Frontal cortex (tissue), 2 donors: ENCODE data around the gene ZNF143.

- RAMPAGE, long total RNA: no peak
Measured at GRCh38 chr11:8263224-8263571, 480 bp downstream of the LMO1 start.

DNA sequence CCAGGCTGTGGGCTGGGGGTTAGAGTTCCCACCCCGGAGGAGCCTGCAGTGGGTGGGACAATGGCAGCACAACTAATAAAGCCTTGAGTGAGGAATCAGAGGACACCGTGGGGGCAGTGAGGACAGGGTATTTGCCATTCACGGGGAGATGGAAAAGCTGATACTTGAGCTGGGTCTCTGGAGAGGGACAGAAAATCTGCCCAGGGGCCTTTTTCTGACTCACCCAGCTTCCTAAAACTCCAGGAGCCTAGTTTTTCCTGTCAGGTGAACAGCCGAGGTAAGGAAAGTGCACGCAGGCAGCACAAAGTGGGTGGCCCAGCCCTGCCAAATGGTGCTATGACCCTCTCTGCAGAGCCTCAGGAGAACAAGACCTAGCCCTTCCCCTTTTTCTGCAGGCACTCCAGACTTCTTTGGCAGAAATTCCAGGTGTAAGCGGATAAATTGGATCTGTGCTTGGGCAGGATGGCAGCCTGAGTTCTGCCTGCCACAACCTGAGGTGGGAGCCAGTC, 72.7 kb upstream of the LMO1 start:
- RAMPAGE, long total RNA: no peak

GRCh38 chr11:8603699-8603975, 9.6 kb upstream of the STK33 start:
- RAMPAGE, long total RNA: no peak

GRCh38 chr11:8697674-8698213, 15.2 kb downstream of the RPL27A start:
- RAMPAGE, long total RNA: no peak

GRCh38 chr11:8715346-8716055, 32.9 kb downstream of the RPL27A start:
- RAMPAGE, long total RNA: no peak

GRCh38 chr11:8788350-8789182, 21.9 kb downstream of the DENND2B start:
- RAMPAGE, long total RNA: no peak

DNA sequence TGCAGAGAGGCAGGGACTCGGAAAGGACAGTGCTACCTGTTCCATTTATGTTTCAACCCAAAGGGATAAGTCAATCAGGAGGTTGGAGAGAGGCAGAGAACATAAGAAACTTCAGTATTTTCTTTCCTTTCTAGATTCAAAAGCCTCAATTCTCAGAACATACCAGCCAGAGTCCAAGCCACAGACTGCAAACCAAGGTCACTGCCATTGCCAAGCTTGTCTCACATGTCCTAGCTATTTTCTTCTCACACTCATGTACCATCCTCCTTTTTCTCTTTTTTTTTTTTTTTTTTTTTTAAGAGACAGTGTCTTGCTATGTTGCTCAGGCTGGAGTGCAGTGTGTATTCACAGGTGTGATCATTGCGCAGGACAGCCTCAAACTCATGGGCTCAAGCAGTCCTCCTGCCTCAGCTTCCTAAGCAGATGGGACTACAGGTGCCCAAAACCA, 11.2 kb downstream of the DENND2B start:
- RAMPAGE, long total RNA: no peak

DNA sequence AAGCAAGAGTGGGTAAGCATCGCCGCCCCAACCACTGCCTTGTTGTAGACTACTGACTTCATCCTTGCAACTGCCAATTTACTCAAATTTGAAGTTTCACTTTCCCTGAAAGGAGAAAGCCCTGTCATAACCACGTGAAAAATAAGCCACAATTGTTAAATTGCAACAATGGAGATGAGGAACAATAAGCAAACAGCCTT, 30.6 kb downstream of the SCUBE2 start:
- RAMPAGE, long total RNA: no peak

DNA sequence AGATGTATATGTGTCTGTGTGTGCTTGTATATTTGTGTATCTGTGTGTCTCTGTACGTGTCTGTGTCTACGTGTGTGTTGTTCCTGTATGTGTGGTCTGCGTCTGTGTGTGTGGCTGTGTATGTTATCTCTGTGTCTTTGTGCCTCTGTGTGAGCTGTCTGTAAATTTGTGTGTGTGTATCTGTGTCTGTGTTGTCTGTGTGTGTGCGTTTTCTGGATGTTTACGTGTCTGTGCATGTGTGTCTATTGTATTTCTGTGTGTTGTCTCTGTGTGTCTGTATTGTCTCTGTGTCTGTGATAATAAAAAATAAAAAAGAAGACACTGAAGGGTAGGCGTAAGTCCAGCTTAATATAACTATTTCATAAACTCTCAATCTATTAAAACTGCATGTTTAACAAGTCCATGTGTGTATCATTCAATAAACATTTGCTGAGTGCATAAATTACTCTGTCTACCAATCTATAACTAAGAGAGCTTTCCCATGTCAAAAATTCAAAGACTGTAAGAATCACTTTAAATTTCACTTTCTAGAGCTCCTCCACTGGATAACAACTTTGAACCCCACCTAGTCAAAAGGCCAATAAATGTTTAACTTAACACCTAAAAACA, 79.4 kb downstream of the DENND5A start:
- RAMPAGE, long total RNA: no peak

- RAMPAGE, long total RNA: no peak
Measured at GRCh38 chr11:9219112-9219675, 46.0 kb downstream of the DENND5A start.

DNA sequence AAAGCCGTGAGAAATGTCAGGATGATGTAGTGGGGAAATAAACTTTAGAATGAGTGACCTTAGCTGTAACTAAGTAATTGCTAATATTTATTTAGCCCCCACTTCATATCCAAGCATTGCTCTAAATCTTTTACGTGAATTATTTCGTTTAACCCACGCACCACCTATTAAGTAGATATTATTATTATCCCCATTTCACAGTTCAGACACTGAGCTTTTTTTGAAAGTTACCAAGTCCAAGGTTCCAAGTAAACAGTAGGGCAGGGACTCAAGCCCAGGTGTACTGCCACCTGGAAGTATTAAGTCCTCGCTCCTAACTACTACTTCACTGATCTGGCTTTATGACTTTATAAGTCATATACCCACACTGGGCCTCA, 812 bp downstream of the TMEM41B start:
- RAMPAGE, long total RNA: no peak

DNA sequence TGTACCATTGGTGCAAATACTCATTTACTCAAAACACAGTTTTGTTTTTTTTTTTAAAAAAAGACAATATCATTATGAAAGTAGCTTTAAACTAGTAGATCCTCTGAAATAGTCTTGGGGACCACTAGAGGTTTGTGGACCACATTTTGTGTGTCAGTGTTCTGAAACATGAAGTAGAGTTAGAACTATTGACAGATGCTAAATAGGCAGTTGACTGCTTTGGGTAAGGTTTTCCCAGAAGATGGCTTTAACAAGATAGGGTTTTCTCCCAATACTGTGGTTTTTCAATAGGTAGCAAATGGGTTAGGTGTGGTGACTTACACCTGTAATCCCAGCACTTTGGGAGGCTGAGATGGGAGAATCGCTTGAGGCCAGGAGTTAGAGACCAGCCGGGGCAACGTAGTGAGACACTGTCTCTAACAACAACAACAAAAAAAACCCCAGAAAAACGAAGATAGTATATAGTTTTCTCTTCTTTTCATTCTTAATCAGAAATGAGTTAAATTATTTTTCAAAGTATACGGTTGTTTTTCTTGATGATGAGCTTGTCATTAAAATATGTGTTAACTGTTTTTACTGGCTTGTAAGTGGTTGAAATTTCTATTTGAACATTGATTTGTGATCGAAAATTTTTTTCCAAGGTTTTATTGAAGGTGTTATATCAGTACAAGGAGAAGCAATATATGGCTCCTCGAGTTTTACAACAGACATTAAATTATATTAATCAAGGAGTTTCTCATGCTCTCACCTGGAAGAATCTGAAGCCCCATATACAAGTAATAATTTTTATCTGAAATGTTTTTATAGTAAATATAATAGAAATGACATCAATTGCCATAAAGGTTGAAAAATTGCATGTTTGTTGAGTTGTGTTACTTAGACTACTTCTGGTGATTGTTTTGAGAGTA, 38.2 kb downstream of the IPO7 start:
- RAMPAGE, long total RNA: no peak

GRCh38 chr11:9451595-9451898, 9.3 kb upstream of the ZNF143 start:
- RAMPAGE, long total RNA: no peak

- RAMPAGE, long total RNA: no peak
Measured at GRCh38 chr11:9460866-9461689, at the start of gene ZNF143. Gene ZNF143 (plus strand): TSS chr11:9461012.

DNA sequence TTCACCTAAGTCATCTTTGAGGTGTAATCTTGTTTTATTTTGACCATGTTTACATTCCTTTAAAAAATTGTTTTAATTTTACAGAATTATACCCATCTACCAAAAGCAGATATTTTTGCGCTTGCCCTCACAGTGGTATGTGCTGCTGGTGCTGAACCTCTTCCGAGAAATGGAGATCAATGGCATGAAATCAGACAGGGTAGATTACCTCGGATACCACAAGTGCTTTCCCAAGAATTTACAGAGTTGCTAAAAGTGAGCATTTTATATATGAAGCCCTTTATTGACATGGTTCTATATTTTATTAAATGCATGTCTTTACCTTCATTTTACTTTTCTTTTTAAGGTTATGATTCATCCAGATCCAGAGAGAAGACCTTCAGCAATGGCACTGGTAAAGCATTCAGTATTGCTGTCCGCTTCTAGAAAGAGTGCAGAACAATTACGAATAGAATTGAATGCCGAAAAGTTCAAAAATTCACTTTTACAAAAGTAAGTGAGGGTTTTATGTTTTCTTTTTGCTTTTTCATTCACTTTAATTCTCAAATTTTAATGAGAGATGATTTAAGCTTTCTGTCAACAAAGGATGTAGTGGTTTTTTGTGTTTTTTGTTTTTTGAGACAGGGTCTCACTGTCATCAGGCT, 13.0 kb downstream of the WEE1 start:
- RAMPAGE, long total RNA: no peak

- RAMPAGE, long total RNA: no peak
Measured at GRCh38 chr11:9613841-9614701, 40.6 kb downstream of the WEE1 start.

DNA sequence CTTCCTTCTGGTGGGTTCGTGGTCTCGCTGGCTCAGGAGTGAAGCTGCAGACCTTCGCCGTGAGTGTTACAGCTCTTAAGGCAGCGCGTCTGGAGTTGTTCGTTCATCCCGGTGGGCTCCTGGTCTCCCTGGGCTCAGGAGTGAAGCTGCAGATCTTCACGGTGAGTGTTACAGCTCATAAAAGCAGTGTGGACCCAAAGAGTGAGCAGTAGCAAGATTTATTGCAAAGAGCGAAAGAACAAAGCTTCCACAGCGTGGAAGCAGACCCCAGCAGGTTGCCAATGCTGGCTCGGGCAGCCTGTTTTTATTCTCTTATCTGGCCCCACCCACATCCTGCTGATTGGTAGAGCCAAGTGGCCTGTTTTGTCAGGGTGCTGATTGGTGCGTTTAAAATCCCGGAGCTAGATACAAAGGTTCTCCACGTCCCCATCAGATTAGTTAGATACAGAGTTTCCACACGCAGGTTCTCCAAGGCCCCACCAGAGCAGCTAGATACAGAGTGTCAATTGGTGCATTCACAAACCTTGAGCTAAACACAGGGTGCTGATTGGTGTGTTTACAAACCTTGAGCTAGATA, 41.6 kb upstream of the SWAP70 start:
- RAMPAGE, long total RNA: no peak

- RAMPAGE, long total RNA: no peak
Measured at GRCh38 chr11:9711224-9711932, 47.5 kb downstream of the SWAP70 start.

DNA sequence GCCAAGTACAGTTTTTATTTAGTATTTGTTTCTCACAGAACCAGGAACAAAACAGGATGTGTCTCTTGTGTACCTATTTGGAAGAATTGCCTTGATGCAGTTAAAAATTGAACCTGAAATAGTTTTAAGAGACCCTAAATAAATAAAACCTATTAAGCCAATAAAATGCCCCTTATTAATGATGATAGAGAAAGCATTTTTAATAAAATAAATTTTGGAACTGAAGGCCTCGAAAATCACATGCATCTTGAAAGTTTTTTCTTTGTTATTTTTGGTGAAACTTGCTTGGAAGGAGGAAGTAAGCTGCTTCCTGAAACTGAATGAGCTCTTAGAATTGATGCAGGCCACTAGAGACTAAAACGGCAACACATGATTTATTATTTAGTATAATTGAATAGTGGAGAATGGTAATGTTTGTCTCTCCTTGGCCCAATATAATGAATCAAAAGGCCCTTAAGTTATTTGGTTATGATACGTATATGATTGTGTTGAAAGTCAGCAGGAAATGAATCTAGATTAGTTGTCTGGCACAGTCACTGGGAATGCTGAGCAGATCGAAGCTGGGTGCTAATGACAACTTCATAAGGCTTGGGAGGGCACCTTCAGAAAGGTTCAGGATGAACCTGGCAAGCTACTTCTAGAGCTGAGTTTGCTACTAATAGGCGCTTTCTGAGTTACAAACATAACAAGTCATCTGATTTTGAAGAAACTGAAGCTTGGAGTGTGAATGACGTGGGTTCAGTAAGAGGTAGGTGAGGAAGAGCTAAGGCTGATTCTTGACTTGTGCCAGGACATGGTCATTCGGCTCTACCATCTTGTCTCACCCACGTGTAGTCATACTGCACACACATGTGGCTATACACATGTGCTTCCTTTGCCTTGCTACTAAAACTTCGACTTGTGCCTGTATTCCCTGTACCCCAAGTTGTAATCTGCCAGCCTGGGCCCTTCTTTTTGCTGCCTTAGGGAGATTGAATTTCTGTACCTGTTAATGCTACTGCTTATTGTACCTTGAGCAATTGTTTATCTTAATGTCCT, 56.2 kb downstream of the SWAP70 start:
- RAMPAGE, long total RNA: no peak

- RAMPAGE, long total RNA: no peak
Measured at GRCh38 chr11:9757952-9758248, 94.0 kb downstream of the SWAP70 start.